Mononuclear cell (primary cell): Measurements from ENCODE around the gene NPTXR.

DNA sequence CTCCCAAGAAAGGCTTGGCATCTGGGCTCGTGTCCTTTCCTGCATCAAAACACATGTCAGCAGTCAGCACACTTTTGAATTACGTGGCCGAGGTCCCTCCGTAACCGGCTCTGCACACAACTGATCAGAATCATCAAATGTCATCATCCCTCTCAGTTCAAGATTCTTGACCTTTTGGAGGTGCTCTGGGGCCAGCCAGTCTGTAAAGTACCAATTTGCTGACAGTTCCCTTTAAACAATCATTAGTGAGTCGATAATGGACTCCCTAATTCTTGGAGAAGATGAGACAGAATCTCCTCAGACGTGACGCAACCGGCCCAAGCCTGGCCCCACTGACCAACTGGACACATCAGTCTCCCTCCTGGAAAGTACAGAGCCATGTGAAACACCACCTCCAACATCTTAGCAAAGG is 33.6 kb downstream of the MAFF start:
- RRBS, result no CpG with 5 or more reads among the region's 9 CpGs

DNA sequence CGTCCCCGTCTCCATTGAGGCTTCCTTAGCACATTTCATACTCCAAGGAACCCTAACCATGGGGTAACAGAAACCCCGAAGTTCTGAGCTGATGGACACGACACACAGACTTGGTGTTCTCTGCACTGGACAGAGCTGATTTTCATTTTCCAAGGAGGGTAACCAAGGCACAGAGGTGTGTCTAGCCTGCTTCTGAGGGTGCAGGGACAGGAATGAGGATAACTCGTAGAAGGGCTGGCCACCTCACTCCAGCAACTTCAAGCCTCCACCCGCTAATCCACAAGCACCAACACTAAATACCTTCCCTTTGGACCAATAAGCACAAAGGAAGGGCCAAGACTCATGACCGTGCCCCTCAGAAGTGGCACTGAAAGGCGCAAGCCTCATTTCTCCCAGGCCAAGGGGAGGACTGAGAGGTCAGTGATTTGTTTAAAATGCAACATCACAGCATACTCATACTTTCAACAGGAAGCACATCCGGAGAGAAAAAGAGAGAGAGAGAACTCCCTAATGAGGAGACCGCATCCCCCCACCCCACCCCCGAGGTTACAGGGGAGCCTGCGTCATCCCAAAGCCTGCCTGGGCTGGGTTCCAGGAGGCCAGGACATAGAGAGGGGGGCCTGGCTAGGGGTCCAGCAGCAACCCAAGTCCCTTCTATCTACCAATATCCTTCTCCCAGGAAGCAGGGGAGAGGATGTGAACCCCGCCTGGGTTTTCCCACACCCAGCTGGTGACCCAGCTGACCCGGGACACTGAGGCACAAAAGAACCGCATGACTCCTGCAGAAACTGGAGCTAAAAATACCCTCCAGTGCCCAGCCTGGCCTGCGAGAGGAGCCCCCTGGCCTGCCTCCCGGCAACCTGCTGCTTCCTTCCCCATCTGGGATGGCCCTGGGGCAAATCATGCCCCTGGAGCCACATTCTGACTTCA is 3.9 kb downstream of the CSNK1E start:
- RRBS, result 21% methylated on average over 4 of the region's 17 CpGs

DNA sequence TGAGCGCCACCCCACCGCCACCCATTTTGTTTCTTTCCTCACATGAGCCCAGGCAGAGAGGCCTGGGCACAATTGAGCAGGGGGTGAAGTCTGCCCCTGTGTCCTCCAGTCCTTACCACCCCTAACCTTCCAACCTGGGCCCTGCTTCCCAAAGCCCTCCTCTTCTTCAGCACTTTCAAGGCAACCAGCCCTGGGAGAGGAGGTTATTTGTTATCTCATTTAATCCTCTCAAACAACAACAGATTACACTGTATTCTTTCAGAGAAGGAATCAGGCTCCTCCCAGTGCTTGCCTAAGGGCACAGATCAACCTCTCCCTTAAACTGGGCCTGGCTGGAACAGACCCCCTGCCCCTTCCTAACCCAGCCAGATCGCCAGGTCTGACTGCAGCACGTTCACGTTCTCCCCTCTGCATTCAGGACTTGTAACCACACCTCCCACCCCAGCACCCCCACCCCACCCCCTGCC is 2.0 kb upstream of the CSNK1E start:
- RRBS, result no CpG with 5 or more reads among the region's 5 CpGs

DNA sequence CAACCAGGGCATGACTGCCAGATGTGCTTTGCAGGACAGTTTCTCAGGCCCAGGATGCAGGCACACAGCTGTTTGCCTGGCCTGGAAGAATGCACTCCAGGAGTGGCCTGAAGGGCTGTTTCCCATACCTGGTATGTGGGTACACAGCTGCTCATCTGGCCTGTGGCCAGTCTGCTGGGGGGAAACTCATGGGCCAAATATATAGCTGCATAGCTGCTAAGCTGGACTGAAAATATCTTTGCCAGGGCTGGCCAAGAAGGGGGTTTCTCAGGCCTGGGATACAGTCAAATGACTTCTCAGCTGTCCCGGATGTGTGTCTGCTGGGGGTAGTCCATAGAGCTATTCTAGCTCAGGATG is 56.7 kb upstream of the CSNK1E start:
- RRBS, result no CpG with 5 or more reads among the region's 1 CpG

DNA sequence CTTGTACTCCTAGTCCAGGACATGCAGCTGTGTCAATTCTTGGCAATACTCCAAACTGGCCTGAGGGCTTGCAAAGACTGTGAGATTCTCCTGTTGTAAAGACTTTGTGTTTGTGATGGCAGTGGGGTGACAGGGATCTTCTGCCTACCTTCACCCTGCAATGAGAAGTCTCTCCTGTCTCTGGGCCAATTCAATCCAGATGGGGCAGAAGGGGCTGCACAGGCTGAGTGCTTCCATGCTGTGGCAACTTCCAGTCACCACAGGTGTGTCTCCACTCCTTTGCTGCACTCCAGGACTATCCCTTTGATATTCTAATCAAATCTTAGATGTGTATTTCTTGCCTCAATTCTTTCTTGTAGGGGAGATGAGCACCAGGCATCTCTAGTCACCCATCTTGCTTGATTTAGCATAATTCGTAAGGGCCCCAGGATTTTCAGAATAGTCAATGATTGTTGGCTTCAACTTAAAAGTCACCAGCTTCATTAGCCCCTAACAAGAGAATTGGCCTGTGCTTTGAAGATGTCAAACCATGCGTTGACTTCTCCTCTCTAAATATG is 58.2 kb upstream of the CSNK1E start:
- RRBS, result no CpG with 5 or more reads among the region's 2 CpGs

- RRBS, result no CpG with 5 or more reads among the region's 4 CpGs
Observed at GRCh38 chr22:38490862-38492024, 14.9 kb downstream of the DDX17 start.

DNA sequence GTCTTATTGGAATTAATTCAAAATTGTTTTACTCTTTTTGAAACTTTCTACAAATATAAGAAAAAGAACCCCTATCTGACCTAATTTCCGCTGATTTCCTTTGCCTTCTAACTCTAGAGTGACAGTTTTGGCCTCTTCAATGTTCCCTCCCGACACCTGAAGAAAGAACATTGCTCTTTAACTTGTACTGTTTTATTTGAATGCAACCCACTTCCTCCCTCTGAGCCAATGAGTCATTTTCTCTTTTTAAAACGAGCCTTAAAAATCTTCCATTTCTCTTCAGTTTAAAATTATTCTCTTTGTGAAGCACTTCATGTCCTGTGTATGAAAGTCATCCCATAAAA is 25.7 kb upstream of the DDX17 start:
- RRBS, result no CpG with 5 or more reads among the region's 3 CpGs

GRCh38 chr22:38674843-38675382 is 6.8 kb upstream of the TOMM22 start:
- RRBS, result no CpG with 5 or more reads among the region's 6 CpGs

- RRBS, result no CpG with 5 or more reads among the region's 11 CpGs
Observed at GRCh38 chr22:38696504-38697721, 3.8 kb downstream of the JOSD1 start.

DNA sequence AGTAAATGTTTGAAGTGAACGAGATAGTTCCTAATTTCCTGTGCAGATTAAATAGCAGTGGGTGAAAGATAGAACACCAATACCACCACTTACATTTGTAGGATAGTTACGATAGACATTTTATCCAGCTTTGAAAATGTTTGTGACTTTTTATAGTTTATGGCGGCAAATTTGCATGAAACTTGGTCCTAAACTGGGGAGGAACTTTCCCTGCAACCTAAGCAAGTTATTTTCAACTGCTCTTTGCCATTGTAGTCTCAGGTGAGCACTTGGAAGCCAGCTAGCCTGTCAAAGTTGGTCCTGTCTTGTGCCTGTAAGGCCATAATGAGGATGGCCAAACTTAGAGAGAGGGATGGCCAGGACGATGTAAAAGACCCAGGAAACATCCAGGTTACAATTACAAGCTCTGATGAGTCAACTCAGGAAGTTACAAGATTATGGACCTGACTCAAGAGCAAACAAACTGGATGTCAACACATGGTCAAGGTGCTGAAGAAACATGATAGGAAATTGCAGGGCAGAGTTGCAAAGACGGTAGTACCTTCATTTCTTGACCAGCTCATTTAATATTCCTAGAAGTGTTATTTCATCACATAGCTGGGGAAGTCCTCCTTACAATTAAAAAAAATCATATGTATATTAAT is 1.5 kb downstream of the GTPBP1 start:
- RRBS, result no CpG with 5 or more reads among the region's 5 CpGs

DNA sequence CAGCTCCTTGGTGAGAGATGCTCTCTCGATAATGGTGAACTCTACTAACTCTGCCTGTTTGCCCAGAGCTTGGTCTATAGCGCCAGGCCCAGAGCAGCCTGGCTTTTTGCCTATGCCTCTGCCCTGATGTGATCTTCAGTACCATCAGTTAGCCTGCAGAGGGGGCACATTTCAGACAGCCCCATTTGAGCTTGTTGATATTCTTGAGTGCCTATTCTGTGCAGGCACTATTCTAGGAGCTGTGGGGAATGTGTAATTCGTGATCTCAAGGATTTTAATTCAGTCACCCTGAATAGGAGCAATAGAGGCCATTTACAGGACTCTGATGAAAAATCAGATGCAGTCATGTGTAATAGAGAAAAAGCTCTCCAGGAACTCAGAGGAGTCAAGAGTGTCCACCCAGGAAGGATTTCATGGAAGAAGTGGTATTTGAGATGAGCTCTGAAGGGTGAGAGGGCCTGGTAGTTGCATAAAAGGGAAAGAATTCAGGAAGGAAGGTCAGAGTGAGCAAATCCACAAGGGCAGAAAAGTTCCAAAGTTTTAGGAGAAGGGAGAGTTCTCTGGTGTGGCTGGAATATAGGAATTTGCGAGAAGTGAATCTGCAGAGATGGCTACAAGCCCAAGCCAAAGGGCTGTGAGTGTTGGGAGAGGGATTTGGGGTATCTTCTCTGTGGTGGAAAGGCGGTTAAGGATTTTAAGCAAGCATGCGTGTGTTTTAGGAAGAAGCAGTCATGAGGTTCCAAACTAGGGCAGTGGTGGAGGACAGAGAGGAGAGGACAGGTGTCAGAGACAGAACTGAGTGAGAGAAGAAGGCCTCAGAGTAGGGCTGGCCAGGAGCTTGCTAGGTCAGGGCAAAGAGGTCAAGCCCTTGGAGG is 19.5 kb downstream of the GTPBP1 start:
- RRBS, result no CpG with 5 or more reads among the region's 6 CpGs

DNA sequence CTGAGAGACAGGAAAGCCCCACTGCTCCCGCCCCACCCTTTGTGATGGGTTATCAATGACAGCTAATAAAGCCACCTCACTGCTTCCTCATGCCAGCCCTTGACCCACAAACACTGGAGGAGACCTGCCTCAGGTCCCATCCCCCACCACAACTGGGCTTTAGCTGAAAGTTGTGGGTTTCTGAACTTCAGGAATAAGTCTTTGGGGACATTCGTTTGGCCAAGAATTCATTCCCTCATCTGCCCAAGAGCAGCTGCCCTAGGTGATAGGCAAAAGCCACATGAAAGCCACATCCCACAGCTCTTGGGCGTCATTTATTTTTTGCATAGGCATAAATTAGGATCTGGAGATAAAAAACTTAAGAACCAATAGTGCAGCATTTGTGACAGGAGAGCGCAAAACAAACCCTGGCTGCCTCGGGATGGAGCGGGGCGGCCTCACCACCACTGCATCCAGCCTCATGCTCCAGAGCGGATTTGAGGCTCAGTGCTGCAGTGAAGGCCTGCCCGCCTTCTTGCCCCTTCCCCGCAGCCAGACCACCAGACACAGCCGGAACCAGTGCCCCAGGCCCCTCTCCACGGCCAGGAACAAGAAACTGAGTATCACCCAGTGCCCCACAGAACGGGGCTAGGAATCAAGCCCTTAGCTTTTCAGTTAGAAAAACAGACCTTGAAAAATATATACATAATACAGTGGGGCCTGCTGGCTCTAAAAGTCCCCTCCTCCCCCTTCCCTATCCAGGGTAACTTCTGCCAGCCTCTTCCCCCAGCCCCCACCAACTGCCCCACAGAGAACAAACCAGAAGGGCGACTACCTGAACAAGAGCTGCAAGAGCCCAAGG is 21.1 kb downstream of the SUN2 start:
- RRBS, result no CpG with 5 or more reads among the region's 14 CpGs

DNA sequence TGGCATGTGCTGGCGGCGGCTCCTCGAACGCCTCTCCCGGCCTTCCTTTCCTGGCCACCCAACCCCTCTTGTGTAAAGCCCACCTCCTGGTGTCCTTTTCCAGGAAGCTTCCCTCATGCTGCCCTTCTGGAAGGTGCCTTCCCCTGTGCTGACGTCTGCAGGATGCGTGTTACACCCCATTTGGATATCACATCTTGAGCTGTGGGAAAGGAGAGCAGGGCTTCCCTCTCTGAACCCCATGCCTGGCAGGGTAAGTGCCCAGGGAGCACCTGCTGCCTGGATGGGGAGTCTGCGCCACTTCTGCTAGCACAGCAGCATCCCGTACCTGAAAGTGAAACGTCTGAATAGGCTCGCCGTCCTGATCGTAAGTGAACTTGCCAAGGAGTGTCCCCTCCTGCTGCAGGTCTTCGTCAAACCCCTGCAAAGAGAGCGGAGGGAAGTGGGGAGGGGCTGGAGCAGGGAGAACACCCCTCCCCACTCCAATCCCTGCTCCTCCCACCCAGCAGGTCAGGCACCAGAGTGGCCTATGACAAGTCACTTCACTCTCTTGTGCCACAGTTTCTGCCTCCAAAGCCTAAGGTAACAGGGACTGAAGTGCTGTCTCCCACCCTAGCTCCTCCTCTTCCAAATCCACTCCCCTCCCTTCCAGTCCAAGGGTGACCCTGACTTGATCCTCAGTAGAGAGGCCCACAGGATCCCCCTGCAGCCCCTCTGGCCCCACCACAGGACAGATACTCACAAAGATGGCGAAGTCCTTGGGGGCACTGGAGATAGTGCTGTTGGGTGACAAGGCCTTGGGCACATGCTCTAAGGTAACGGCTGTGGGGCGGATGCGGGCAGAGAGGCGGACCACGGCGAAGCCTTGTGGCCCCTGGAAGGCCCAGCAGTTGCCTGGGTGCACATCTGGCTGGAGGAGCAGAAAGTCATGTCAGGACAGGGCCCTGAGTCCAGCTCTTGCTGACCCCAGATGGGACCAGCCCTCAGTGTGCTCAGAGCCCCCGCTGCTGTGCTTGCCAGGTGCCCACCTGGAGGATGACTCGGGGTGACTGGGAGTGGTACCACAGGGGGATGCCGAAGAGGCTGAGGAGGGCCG is 17.6 kb downstream of the SUN2 start:
- RRBS, result no CpG with 5 or more reads among the region's 26 CpGs

- RRBS, result no CpG with 5 or more reads among the region's 5 CpGs
Observed at GRCh38 chr22:38758098-38758581, 2.3 kb upstream of the SUN2 start.

DNA sequence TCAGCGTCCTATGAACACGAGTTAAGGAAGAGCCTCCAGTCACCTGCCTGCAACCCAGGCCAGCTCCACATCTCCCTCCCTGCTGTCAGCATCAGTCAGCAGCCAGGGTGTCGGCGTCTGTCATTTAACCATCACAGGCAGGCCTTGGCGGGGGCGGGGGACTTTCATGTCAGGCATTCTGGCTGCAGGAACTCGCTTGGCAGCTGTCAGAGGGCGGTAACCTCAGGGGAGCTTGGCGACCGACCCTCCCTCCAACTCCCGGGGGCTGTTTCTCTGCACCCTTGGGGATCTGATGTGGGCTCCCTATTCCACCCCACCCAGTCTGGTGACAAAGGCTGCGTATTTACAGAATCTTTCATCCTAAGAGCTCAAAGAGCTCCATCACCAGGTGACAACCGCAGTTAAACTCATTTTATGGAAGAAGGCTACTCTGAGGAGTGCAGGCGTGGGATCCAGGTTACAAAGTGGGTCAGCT is 2.8 kb upstream of the SUN2 start:
- RRBS, result no CpG with 5 or more reads among the region's 14 CpGs

- RRBS, result 2% methylated on average over 48 of the region's 68 CpGs
Observed at GRCh38 chr22:38843967-38844704, at the start of gene NPTXR. Gene NPTXR (minus strand): TSS chr22:38844028.

DNA sequence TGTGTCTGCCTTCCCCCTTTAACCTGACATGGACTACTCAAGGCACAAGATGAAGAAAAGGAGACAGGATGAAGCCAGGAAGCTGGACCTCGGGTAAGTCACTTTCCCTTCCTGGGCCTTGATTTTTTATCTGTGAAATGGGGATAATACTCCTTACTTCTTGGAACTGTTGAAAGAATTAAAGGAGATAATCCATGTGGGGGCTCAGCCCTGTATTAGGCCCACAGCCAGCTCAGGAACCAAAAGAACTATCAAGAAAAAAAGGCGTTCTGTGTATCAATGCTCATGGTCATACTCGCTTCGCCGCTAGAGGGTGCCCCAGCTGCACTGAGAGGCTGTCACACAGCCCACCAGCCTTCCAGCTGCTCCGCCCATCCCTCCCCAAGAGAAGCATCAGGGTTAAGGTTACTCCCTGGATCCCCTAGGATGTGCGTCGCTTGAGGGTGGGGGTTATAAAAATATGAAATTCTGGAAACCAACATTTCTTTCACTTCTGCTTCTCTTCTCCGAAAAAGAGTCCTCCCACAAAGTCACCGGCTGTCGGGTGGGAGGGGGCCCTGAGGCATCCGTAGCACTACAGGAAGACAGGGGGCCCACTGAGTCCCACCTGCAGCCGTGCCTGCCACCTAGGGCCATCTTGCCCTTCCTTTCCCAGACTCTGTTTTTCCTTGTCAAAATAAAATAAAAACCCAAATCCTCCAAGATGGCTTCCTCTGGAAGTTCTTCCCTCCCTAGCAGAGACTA is 1.7 kb downstream of the CBX6 start:
- RRBS, result no CpG with 5 or more reads among the region's 13 CpGs

GRCh38 chr22:38973142-38973591 is 9.0 kb upstream of the APOBEC3B start:
- RRBS, result no CpG with 5 or more reads among the region's 12 CpGs

DNA sequence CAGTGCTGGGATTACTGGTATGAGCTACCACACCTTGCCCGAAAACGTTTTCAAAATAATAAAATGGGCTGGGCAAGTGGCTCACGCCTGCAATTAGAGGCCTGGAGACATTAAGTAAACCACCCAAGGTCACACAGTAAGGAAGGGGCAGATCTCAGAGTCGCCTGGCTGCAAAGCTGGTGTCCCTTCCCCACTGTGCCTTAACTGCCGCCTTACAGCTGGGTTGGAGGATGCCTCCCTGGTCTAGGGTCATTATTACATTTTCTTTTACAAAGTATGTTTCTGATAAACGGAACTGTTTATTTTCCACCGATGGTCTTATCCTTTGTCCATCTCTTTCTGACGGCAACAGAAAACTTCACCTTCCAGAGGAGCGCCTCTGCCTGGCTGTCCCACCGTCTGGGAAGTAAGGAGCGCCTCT is 1.4 kb upstream of the APOBEC3B start:
- RRBS, result no CpG with 5 or more reads among the region's 11 CpGs

- RRBS, result no CpG with 5 or more reads among the region's 7 CpGs
Observed at GRCh38 chr22:38981291-38981617, 893 bp upstream of the APOBEC3B start.